ENCODE results near the gene PLSCR2.

- PRO-cap, 8 experiments: no peak in any of the 8 experiments
These were observed 59.7 kb upstream of the XRN1 start for GRCh38 chr3:142507199-142508196.

DNA sequence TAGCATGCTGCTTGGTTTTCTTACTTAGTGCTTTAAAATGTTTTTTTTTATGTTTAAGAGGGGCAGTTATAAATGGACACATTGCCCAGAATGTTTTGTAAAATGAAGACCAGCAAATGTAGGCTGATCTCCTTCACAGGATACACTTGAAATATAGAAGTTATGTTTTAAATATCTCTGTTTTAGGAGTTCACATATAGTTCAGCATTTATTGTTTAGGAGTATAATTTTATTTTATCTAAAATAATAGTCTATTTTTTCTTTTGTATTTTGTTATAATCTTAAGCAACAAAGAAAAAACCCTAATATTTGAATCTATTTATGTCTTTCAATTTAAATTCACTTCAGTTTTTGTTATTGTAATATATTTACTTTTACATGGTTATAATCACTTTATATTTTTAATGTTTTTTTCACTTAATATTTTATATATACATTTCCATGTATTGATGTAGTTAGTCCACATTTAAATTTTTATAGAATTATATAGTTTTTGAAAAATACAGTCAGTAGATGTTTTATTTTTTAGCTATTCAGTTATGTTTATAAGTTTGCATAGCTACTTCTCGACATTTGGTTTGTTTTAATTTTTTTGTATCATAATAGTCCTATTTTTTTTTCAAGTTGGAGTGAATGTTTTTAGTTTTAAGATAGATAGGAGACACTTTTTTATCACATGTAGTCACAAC lies 82.3 kb downstream of the PCOLCE2 start:
- PRO-cap, 8 experiments: no peak in any of the 8 experiments

DNA sequence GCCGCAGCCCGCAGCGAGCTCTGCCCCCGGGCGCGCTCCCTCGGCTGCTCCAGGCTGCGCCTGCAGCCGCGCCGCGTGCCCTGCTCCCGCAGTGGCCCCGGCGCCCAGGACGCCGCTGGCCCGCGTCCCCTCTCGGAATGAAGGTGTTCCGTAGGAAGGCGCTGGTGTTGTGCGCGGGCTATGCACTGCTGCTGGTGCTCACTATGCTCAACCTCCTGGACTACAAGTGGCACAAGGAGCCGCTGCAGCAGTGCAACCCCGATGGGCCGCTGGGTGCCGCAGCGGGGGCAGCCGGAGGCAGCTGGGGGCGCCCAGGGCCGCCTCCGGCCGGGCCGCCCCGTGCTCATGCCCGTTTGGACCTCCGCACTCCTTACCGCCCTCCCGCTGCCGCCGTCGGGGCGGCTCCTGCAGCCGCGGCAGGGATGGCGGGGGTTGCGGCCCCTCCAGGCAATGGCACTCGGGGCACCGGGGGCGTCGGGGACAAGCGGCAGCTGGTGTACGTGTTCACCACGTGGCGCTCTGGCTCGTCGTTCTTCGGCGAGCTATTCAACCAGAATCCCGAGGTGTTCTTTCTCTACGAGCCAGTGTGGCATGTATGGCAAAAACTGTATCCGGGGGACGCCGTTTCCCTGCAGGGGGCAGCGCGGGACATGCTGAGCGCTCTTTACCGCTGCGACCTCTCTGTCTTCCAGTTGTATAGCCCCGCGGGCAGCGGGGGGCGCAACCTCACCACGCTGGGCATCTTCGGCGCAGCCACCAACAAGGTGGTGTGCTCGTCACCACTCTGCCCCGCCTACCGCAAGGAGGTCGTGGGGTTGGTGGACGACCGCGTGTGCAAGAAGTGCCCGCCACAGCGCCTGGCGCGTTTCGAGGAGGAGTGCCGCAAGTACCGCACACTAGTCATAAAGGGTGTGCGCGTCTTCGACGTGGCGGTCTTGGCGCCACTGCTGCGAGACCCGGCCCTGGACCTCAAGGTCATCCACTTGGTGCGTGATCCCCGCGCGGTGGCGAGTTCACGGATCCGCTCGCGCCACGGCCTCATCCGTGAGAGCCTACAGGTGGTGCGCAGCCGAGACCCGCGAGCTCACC lies 1.6 kb downstream of the CHST2 start:
- PRO-cap, 8 experiments: peak in 6 of 8 experiments; most common plus-strand start position 414 of the sequence (in 1); most common minus-strand start position 224 of the sequence (in 5)

- PRO-cap, 8 experiments: no peak in any of the 8 experiments
These were observed 40.7 kb downstream of the CHST2 start for GRCh38 chr3:143160269-143160699.

DNA sequence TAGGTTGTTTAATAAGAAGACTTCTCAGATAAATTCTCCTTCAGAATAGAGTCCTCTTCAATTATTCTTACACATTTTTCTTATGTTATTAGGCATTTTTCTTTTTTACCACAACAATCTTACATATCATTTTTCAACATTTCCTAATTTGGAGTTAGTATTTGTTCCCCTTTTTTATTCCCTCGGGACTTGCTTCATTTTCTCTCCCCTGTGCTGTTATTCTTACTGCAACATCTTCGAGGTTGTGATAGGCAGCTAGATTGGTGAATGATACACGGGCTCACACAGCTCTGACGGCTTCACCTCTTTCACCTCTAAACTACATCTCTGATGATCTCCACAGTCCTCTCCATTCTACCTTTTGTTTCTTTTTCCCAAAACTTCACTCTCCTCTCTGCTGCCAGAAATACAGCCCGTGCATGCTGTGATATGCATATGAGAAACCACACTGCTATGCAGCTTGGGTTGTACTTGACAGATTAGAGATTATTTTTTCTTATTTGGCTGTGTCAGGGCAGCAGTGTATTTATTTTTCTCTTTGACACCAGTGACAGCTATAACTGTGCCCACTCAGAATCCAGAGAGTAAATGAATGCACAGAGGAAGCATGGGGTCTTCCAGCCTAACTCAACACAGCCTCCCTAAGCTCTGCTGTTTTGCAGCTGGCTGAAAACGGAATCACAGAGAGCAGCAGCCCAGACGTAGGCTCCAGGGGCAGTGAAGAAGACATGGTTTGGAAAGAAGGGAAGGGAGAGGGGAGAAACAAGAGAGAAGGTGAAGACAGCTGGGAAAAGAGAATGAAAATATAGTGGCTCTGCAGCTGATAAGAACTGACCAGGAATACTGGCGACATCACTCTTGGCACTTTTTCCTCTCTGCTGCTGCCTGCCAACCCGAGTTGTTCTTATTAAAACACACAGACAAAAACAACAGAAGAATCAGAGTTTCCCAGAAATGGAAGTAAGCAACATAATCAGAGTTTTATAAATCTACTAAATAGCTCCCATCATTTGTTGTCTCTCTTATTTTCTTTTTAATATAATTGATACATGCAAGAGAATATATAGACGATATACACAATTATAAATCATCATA lies 61.7 kb downstream of the SLC9A9 start:
- PRO-cap, 8 experiments: no peak in any of the 8 experiments

- PRO-cap, 8 experiments: no peak in any of the 8 experiments
These were observed 23.9 kb downstream of the SLC9A9 start for GRCh38 chr3:143824257-143824822.

GRCh38 chr3:143973015-143973513 lies 1.4 kb downstream of the DIPK2A start:
- PRO-cap, 8 experiments: peak in 4 of 8 experiments; most common plus-strand start chr3:143973358 (in 2); most common minus-strand start chr3:143973227 (in 4)

DNA sequence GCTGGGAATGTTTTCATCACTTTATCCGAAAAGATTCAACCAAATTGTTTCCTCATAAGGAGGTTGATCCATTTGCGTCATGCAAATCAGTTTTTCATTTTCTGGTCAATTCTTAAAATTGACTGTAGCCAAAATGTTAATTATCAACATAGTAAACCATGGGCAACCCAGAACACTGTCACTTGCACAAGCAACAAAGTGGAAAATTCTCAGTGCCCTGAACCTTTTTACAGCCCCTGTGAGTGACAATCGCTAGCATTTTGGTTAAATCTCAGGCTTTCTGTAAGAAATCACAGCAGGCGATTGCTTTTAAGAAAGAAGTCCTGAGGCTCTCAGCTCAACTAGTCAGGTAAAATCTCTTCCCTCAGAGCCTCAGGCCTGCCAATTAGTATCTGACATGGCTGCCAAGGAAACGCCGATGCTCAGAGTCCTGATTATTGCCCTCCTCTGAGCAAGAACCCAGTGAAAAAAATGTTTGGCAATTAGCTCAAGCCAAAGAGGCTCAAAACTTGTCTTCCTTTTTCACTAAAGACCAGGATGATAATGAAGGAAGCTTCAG lies 530.7 kb downstream of the DIPK2A start:
- PRO-cap, 8 experiments: no peak in any of the 8 experiments

- PRO-cap, 8 experiments: no peak in any of the 8 experiments
These were observed 2.4 kb downstream of the PLOD2 start for GRCh38 chr3:146158573-146158949.

- PRO-cap, 8 experiments: no peak in any of the 8 experiments
These were observed 9.0 kb downstream of the PLSCR4 start for GRCh38 chr3:146241709-146242463.

DNA sequence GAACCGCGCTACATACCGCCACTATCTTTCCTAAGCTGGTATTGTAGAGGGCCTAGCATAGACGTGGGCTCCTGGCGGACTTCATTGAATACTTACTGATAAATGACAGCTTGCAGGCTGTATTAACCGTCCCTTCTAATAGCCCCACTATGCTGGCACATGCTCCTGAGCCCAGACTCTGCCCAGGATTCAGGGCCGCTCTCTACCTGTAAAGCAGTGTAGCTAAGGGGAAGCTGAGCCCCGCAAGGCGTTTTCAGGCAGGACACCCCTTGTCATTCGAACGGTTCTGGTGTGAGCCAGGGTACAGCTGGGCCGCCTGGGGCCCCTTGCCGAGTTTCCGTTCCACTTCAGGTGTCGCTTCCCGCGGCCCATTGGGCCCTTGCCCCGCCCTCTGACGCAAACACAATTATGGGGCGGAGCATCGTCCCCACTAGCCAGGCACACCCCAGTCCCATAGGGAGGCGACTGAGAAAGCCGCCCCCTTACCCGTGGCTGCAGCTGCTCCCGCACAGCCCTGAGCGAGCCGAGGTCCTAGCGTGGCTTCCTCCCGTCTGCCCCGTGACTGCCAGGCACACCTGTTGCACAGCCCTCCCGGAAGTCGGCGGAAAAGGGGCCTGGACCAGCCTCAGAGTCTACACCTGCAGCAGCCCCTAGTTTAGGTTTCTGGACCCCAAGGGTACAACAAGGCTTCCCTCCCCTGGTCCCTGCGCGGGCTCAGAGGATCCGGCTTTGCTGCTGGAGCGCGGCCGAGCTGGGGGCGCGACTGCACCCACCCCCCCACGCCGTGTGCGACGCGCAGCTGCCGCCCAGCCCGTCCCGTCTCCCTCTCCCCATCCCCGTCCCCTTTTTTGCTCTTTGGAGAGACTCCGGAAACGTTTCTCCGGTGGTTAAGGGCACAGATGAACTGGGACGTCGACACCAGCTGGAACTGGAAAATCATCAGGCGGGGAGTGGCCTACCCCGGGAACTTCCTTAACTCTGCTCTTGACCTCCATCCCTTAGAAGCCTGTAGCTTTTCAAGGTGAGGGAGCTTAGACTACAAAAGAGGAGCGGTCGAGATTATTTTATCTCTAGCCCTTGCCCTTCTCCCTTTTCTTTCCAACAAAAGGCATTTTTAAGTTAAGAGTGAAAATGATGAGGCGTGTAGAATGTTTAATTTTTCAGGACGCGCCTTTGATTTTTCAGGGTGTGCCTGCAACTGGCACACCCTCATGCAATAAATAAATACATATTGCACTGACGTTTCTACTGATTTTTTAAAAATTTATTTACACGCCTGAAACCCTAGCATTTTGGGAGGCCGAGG lies at the start of gene PLSCR2:
PLSCR2 (minus strand) TSS at position 553 of the 1,306 bp plus-strand sequence.
- PRO-cap, 8 experiments: peak in 6 of 8 experiments; most common plus-strand start position 606 of the sequence (in 3); most common minus-strand start position 288 of the sequence (in 5)

- PRO-cap, 8 experiments: no peak in any of the 8 experiments
These were observed 3.4 kb upstream of the PLSCR2 start for GRCh38 chr3:146472687-146473199.

DNA sequence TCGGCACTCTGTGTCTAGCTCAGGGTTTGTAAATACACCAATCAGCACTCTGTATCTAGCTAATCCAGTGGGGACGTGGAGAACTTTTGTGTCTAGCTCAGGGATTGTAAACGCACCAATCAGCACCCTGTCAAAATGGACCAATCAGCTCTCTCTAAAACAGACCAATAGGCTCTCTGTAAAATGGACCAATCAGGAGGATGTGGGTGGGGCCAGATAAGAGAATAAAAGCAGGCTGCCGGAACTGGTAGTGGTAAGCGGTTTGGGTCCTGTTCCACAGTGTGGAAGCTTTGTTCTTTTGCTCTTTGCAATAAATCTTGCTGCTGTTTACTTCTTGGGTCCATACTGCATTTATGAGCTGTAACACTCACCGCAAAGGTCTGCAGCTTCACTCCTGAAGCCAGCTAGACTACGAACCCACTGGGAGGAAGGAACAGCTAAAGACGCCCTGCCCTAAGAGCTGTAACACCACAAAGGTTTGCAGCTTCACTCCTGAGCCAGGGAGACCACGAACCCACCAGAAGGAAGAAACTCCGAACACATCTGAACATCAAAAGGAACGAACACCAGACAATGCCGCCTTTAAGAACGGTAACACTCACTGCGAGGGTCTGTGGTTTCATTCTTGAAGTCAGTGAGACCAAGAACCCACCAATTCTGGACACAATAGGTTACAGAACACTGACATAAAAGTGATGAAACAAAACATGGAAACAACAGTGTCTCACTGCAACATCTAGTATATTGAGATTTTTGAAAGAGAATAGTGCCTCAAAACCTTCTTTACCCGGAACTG lies 28.7 kb upstream of the PLSCR2 start:
- PRO-cap, 8 experiments: peak in 8 of 8 experiments; most common plus-strand start position 254 of the sequence (in 6)

- PRO-cap, 8 experiments: peak in 3 of 8 experiments; most common plus-strand start chr3:147388802 (in 3)
These were observed 17.7 kb downstream of the ZIC4 start for GRCh38 chr3:147388598-147389072.

DNA sequence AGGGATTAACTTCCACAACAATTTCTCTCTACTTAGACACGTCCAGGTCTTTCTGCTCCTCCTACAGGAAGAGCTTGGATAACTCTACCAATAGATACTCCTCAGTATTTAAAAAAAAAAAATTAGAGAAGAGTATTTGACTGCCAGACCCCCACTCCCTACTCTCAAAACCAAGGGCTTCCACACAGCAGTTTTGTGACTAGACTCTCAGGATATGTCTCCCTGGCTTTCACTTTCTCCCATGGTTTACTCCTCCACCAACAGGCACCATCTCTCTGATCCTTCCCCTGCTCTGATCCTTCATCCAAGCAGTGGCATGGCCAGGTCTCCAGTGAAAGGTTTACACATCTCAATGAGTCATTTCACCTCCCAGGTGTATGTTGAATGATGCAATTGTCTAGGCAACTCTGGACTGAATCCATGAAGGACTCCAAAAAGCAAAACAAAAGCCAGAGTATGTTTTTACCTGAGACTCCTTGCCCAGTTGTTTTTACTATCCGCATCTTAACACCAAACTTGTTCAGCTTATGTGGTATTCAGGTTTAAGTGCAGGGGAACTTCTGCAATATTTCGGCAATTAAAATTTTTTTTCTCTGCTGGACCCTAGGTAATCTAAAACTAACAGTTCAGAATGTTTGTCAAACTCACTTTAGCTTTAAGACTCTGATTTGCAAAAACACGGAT lies 7.2 kb downstream of the ZIC4 start:
- PRO-cap, 8 experiments: no peak in any of the 8 experiments

DNA sequence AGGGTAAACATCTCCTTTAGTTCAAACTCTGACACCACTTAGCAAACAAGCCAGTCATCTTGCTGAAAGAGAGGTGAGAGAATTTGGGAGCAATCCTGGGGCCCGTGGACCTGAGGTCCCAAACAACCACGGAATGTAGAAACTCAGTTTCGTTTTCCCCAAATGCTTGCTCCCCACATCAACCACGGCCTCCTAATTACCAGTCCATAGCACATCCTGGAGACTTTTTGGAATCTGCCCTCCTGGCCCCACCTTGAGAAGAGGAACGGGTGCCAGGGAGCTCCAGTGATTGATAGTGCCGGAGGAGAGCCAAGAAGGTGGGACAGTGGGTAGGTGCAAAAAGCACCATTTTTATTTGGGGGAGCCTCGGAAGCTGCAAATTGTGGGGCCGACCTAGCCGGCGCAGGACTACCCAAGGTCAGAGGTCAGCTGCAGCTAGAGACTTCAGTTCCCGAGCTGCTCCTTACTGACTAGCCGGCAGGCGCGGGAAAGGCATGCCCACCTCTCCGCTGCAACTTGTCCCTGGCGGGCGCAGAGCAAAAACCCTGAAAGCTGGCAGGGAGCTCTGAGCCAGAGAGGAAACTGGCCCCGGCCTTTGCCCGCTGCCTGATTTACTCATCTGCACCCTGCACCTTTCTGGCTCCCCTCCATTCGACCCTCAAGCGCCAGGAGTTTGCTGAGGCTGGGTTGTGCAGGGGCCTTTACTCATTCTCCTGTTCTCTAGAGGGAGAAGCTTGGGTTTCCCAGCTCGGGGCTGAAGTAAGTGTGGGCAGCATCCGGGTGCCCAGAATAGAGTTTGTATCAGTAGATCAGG lies 1.7 kb downstream of the ZIC4 start:
- PRO-cap, 8 experiments: no peak in any of the 8 experiments

DNA sequence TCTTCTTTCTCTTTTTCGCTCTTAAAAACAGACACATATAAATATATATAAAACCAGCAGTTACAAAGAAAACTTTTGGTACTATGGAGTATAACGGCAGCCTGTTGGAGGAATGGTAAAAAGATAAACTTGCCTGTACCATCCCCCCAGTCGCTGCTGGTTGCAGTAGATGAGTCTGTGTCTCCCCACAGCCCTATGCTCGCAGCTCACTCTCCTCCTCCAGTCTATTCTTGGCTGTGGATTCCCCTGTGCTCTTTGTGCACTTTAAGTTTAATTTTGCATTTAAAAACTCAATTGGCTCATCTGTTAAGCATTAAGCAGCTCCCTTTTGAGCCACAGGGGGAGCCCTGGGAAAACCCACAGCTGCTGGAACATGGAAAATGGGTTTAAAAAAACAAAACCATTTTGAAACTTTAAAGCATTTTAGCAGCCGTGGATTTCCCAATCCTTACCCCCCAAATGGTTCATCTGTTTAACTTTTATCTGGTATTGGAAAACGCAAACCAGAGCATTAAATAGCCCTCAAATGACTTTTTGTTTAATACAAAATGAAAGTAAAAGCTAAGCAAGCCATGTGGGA lies 536.8 kb downstream of the ZIC1 start:
- PRO-cap, 8 experiments: no peak in any of the 8 experiments

- PRO-cap, 8 experiments: no peak in any of the 8 experiments
These were observed 618.5 kb upstream of the AGTR1 start for GRCh38 chr3:148079167-148079597.

DNA sequence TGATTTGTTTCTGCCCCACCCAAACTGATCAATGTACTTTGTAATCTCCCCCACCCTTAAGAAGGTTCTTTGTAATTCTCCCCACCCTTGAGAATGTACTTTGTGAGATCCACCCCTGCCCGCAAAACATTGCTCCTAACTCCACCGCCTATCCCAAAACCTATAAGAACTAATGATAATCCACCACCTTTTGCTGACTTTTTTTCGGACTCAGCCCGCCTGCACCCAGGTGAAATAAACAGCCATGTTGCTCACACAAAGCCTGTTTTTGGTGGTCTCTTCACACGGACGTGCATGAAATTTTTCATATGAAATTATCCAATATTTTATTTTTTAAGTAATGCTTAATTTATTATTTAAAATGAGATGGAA lies 540.7 kb upstream of the AGTR1 start:
- PRO-cap, 8 experiments: no peak in any of the 8 experiments

- PRO-cap, 8 experiments: no peak in any of the 8 experiments
These were observed 96.8 kb upstream of the AGTR1 start for GRCh38 chr3:148600834-148601432.